Measurements from ENCODE around the gene TBL2.

GRCh38 chr7:69749389-69749743 is 151.1 kb downstream of the AUTS2 start:
- RRBS = no CpG with 5 or more reads among the region's 5 CpGs

DNA sequence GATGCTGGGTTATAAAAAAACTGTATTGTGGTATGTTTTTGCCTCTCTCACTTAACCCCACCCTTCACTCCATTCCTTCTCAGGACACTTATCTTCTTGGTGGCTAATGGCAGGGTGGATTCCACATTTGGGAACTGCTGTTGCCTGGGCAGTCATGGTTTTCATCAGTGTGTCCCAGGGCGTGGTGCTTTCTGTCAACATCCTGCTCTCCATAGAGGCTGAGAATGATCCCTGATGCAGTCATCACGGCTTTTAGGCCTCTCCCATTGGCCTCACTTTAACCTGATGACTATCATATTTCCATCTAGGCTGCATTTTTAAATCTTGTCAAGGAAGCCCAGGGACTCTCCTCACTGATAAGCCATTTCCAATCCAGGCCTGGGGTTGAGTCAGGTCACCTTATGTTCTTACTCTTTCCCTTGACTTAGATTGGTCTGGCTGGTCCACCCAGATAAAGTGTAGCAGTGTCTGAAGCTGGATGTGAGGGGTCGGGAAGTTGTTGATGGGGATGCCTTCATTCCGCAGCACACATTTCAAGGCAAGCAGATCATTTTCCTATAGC is 176.9 kb downstream of the AUTS2 start:
- RRBS = no CpG with 5 or more reads among the region's 4 CpGs

DNA sequence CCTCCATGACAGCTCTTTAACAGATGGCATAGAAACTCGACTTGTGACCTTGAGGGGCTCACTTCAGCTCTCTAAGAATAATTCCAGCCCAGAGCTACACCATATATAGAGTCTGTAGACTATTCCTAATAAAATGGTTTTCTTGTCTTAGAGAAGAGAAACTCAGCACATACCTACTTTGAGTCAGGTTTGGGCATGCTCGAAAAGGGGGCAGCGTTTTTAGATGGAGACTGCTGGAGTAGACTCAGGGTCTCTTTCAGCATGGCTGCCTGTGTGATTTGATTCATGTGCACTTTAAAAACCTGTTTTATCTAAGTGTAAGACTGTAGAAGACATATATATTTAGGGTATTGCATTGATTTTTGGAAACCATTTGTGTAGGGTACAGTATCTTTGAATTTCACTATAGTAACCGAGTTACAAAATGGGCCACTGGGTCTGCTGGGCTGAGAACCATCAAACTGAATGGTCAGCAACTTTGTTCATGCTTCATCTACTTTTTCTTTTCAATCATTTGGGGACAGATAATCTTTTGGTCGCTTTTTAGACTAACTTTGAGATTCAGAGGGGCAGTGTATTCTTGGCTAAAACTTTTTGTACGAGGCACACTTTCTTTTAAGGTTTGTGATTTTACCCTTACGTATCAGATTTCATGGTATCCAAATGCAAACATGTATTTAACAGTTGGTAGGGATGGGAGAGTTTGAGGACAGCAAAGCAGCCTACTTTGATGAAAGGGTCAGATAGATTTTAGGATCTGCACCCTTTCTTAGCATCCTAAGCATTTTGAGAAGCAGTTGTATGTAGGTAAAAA is 346.1 kb downstream of the AUTS2 start:
- RRBS = no CpG with 5 or more reads among the region's 7 CpGs

DNA sequence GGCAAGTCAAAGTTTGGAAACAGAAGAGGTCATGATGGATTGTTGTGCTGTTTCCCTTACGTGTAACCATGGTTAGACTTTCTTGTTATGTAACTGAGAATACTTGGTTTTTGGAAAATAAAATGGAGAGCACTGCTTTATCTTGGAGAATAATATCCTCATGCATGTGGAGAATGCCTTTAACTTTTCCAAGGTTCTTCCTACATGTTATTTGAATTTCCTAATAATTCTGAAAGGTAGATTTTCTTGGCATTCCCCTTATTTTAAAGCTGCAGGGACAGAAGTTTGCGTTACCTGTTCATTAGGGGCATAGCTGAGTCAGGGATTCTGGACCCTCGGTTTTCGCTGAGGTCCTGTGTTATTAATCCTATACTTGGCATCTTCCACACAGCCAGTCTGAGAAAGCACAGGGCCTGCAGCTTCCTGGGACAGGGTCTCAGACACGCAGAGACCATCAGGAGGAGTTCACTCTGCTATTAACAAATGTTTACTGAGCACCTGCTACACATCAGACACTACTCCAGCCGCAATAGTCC is 634.5 kb upstream of the GALNT17 start:
- RRBS = no CpG with 5 or more reads among the region's 6 CpGs

GRCh38 chr7:70786492-70786845 is 345.5 kb upstream of the GALNT17 start:
- RRBS = no CpG with 5 or more reads among the region's 8 CpGs

GRCh38 chr7:70787520-70787815 is 344.5 kb upstream of the GALNT17 start:
- RRBS = no CpG with 5 or more reads among the region's 12 CpGs

GRCh38 chr7:70860777-70861148 is 271.2 kb upstream of the GALNT17 start:
- RRBS = no CpG with 5 or more reads among the region's 3 CpGs

DNA sequence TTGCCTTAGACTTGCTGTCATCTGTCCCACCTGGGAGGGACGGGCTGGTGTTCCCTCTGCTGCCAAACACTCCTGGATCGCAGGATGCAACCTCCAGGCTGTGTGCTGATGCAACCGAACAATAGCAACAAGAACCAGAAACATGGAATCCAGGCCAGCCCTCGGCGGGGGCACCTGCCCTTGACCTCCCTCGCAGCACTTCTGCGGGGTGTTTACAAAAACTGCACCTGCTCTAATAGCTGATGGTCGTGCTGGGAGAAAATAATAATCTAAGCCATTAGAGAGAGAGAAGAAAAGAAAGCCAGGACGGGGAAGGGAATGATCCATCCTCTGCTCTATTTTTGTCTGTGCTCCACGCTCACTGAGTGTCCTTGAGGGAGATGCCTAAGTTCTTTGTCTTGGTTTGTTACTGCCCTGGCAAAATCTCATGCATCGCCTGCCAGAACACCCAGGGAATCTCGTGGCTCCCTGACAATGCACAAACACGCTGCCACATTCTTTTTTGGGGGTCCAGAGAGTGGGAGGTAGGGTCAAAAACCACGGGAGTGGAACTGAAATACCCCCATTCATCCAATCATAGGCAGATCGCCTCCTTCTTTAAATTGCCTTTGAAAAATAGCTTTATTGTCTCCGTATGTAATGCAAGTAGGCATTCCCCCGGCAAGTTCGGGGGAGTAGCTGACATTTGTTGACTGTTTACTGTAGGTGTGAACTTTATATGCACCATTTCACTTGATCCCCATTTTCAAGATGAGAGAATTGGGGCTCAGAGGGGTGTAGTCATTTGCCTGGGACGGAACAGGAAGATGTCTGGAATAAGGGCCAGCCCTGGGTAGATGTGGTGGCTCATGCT is 104.8 kb downstream of the GALNT17 start:
- RRBS = no CpG with 5 or more reads among the region's 19 CpGs

DNA sequence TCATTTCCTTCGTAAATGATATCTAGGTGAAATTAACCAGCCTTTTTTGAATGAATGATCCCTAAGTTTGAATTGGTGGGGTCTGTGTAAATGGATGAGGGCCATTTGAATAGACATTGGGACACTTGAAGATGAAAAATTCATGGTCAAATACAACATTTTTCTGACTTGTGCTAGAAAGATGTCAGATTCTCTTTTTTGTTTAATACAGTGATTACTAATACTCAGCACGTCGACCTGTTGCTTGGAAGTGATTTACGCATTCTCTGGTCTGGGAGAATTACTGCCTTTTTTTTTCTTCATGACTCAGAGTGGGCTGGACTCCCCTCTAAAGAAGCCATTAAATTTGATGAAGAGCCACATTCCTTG is 171.4 kb downstream of the GALNT17 start:
- RRBS = no CpG with 5 or more reads among the region's 4 CpGs

DNA sequence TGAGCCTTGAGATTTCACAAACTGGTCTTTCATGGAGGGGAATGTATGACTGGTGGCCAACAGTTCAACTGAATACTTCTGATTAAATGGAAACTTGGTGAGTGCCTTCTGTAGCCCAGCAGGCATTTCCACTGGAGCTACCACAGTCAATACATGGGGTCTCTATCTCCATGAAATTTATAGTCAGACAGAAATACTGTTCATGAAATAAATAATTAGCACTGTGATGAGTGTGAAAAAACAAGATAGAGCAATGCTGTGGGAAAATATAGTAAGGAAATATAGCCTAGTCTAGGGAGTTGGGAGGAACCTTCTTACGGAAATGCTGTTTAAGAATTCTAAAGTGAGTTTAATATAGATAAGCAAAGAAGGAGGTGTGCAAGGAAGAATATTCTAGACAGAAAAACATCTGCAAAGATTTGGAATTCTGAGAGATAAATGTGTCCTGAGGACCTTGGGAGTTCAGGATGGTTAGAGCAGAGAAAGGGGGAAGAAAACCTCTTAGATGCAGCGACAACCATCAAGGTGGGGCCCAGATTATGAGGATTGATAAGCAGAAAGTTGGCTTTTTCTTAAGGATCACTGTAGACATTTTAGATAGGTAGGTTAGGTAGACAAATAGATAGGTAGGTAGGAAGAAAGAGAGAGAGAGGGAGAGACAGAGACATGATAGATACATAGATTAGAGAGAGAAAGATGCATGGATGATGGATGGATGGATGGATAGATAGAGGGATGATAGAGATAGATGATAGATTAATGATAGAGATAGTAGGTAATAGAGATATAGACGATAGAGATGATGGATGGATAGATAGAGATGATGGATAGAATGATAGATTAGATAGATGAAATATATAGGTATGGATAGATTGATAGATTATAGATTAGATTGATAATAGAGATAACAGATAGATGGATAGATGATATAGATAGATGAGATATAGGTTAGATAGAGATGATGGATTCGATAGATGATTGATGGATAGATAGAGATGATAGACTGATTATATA is 447.6 kb downstream of the GALNT17 start:
- RRBS = no CpG with 5 or more reads among the region's 4 CpGs

DNA sequence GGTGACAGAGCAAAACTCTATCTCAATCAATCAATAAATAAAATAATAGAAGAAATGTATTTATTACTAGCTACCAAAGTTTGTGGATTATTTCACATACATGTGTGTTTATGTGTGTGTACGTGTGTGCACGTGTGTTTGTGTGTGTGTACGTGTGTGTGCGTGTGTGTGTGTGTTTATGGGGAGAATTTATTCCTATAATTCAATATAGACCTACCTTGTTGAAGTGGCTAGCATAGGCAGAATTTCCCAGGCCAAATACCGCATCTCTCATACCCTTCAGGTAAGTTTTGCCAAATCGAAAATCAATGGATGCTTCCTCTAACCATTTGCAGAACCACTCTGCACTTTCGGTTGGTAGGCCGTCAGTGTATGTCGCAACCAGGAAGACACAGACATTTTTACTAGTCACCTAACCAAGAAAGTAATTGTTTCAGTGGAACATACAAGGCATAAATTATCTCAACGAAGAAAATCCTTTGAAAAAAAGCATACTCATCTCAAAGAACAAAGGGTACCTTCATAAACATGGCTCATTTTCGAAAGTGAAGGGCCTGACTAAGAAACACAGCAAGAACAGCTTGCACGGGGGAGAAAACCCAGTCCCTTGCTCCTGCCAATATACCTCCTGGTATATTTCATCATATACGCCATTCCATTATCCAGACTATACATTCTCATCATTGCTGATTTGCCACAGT is 17.6 kb downstream of the TYW1B start:
- RRBS = no CpG with 5 or more reads among the region's 13 CpGs

- RRBS = no CpG with 5 or more reads among the region's 11 CpGs
Measured at GRCh38 chr7:72910457-72911157, 14.3 kb upstream of the POM121 start.

GRCh38 chr7:72941817-72942300 is 17.0 kb downstream of the POM121 start:
- RRBS = no CpG with 5 or more reads among the region's 12 CpGs

- RRBS = no CpG with 5 or more reads among the region's 58 CpGs
Measured at GRCh38 chr7:73154704-73155156, 501 bp downstream of the SPDYE10 start.

DNA sequence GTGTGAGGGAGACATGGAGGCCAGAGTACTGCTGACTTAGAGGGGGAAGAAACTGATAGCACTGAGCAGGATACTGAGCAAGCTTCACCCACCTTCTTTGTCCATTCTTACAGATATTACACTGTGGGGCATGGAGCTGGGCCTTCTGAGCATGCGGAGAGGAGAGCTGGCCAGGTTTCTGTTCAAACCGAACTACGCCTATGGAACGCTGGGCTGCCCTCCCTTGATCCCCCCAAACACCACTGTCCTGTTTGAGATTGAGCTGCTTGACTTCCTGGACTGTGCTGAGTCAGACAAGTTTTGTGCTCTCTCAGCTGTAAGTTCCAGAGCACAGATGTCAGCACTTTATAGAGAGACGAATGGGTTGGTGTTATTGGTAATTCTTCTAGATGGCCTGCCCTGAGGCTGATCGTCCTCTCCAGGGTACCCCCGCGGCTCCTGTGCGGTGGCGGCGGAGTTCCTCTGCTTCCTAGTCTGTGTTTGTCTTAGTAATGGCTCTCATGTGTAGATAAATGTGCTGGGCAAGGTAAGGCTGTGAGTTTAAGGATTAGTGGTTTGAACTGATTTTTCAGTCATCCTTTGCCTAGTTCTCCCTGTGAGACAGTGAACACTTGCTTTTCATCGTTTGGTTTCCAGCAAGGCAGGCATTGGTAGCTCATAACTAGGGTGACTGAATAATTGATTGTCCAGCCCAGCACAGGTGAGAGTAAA is 2.2 kb downstream of the FKBP6 start:
- RRBS = no CpG with 5 or more reads among the region's 12 CpGs

DNA sequence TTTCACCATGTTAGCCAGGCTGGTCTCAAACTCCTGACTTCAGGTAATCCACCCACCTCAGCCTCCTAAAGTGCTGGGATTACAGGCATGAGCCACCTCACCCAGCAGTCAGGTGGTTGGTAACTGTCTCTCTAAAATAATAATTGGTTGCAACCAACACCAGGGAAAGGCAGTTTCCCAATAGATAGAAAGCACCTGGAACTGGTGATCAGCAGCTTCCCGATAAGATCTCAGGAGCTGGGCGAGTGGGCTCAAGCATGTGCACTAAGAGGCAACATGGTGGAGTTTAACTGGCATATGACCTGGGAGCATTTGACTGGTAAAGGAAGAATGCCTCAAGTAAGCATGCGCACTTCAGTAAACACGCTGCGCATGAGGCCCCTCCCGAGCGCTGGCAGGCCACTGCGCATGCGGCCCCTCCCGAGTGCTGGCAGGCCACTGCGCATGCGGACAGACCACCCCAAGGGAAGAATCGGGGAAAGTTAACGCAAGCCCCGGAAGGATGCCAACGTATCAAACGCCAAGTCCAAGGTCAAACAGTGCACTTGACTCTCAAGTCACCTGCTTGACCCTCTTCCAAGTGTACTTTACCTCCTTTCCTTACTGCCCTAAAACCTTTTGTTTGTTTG is 34.3 kb upstream of the FZD9 start:
- RRBS = no CpG with 5 or more reads among the region's 17 CpGs

GRCh38 chr7:73478110-73478792 is 43.8 kb downstream of the BAZ1B start:
- RRBS = no CpG with 5 or more reads among the region's 4 CpGs

GRCh38 chr7:73520292-73520719 is 1.8 kb downstream of the BAZ1B start:
- RRBS = no CpG with 5 or more reads among the region's 3 CpGs

DNA sequence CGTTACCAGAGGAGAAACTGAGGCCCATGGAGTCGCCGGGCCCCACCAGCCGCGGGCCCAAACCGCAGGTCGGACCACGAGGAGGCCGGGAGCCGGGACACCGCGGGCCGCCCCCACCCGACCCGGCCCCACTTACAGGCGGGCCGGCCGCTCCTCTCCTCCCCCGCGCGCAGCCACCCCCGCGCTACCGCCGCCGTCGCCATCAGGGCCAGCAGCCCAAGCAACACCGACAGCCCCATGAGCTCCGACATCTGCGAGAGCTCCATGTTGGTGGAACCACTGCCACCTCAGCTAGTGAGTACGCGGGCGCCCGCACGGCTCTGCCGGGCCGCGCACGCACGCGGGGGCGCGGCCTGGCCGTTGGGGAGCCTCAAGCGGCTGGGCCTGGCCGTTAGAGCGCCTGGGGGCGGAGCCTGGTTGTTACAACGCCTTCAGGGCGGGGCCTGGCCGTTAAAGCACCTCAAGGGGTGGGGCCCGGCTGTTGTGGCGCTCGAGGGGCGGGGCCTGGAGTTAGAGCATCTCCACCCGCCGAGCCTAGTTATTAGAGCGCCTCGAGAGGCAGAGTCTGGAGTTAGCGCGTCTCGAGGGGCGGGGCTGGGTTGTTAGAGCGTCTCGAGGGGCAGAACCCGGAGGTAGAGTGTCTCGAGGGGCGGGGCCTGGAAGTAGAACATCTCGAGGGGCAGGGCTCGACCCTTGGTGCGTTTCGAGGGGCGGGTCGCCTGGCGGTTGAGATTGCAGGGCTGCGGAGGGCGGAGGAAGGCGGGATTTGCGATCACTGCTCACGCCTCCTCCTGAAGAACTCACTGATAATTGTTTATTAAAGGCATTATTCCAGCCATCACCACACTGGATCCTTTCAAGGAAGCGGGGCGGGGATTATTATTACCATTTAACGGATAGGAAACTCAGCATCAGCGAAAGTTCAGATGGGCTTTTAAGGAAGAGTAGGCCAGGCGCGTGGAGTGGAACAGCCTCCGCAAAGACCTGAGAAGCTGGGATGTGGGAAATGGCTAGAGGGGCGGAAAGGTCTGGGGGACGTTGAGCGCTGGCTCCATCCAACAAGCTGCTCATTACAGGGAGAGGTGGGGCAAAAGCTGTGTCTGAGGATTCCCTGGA is at the start of gene TBL2:
Gene TBL2 (minus strand): TSS at position 296 of the 1,116 bp plus-strand sequence.
- RRBS = 1% methylated on average over 8 of the region's 90 CpGs

DNA sequence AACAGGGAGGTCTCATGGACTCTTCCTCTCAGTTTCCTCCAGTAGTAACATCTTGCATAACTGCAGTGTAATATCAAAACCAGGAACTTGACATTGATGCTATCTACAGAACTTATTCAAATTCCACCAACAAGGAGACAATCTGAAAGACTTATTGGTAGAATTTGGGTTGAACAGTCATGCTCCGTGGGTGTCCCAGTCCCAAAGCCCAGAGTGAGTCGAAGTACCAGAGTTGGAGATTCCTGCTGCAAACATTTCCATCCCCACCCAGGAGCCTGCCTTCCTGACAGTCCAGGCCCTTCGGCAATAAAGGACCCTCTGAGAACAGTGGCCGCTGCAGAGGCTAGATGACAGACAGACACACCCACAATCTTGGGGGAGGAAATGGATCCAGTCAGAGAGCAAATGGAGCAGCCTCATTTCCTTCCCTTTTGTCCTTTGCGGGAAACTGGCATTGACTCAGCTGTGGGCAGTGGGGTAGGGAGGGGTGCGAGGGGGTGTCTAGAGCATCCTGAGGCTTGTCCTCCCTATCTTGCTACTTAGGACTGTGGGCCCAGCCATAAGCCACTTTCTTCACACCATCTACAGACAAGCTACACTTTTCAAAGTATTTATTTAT is 3.5 kb upstream of the TBL2 start:
- RRBS = no CpG with 5 or more reads among the region's 6 CpGs

Measured in PFSK-1 (cell line).